ENCODE data around the genes C9orf85 and ZFAND5.

GRCh38 chr9:70601995-70602322, 187.5 kb upstream of the KLF9 start:
- RRBS = no CpG with 5 or more reads among the region's 1 CpG

DNA sequence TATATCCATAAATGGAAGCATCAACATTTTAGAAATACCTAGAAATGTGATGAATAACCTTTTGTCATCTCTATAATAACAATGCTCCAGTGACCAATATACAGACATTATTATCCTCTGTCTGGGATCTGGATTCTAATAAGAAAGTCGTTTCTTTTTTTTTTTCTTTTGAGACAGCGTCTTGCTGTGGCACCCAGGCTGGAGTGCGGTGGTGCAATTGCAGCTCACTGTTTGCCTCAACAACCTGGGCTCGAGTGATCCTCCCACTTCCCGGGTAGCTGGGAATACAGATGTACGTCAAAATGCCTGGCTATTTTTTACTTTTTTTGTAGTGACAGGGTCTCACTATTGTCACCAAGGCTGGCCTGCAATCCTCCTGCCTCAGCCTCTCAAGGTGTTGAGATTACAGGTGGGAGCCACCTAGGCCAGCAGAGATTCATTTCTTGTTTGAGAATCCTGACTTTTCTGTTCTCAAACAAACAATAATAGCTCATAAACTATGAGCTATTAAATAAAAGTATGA, 215.8 kb downstream of the TRPM3 start:
- RRBS = no CpG with 5 or more reads among the region's 6 CpGs

DNA sequence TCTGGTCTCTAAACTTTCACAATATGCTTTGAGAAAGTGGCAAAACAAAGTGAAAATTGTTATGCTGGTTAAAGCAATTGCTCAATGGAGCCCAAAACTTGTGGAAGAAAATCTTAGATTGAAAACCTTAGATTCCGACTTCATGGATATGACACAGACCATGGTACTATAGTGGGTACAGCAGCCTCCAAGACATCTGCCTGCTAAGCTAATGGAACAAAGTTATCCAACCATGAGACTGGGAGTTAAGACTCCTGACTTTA, 160.6 kb downstream of the CEMIP2 start:
- RRBS = no CpG with 5 or more reads among the region's 1 CpG

- RRBS = no CpG with 5 or more reads among the region's 7 CpGs
These were observed 27.1 kb upstream of the CEMIP2 start for GRCh38 chr9:71795283-71795974.

- RRBS = 1% methylated on average over 10 of the region's 37 CpGs
These were observed at the start of gene C9orf85 for GRCh38 chr9:71911376-71912243. Gene C9orf85 (plus strand): TSS chr9:71911639.

GRCh38 chr9:72154298-72155221, 5.3 kb downstream of the GDA start:
- RRBS = no CpG with 5 or more reads among the region's 7 CpGs

DNA sequence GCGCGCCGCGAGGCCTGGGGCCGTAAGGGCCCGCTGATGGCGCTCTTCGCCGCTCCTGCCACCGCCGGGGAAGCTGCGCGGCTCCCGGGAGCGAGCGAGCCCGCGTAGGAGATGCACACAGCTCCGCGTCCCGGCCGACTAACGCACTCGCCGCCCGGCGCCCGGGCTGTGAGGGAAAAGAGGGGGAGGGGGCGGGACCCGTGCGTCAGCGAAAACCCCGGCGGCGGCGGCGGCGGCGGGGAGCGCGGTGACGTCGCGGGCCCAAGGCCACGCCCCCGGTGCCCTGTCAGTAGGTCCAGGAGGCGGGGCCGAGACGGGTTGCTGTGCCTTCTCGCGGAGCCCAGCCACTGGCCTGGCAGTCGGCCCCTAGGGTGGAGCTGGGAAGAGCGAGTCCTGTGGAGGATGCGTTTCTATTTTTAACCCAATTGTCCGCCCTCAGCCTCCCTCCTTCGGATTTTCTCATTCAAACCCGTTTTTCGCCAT, at the start of gene ZFAND5:
TSS of gene ZFAND5 (minus strand) at position 143 of the 483 bp plus-strand sequence.
- RRBS = 2% methylated on average over 21 of the region's 58 CpGs

GRCh38 chr9:72526939-72528267, 6.0 kb downstream of the TMC1 start:
- RRBS = no CpG with 5 or more reads among the region's 24 CpGs

- RRBS = no CpG with 5 or more reads among the region's 3 CpGs
These were observed 94.8 kb downstream of the ALDH1A1 start for GRCh38 chr9:72857851-72858640.

DNA sequence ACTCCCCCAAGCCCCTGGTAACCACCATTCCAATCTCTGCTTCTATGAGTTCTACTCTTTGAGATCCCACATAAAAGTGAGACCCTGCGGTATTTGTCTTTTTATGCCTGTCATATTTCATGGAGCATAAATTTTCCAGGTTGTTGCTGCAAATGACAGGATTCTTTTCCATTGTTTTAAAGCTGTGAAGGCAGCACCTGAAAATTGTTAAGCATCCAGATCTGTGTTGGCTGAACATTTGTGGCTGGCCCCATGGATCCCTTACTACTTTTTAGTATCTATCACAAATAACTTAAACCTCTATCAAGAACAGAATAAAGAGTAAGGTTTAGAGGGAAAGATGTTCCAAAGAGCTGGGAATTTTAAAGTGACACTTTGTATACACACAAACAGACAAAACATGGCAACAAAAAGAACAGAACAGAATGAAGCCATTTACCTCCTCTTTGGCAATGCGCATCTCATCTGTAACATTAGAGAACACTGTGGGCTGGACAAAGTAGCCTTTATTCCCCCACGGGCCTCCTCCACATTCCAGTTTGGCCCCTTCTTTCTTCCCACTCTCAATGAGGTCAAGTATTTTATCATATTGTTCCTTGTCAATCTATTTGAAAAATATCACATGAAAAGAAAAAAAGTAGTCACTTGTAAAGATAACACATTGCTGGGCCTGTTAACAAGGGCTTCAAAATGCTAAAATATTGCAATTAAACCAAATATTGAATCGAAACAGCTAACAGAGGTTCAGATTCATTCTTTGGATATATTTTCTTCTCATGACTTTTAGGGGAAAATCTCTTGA, 41.1 kb downstream of the ALDH1A1 start:
- RRBS = no CpG with 5 or more reads among the region's 4 CpGs

- RRBS = no CpG with 5 or more reads among the region's 6 CpGs
These were observed 27.5 kb downstream of the ALDH1A1 start for GRCh38 chr9:72925314-72925837.

- RRBS = no CpG with 5 or more reads among the region's 1 CpG
These were observed 57.1 kb upstream of the ALDH1A1 start for GRCh38 chr9:73010048-73010286.

- RRBS = no CpG with 5 or more reads among the region's 4 CpGs
These were observed 90.6 kb upstream of the ANXA1 start for GRCh38 chr9:73061017-73061485.

DNA sequence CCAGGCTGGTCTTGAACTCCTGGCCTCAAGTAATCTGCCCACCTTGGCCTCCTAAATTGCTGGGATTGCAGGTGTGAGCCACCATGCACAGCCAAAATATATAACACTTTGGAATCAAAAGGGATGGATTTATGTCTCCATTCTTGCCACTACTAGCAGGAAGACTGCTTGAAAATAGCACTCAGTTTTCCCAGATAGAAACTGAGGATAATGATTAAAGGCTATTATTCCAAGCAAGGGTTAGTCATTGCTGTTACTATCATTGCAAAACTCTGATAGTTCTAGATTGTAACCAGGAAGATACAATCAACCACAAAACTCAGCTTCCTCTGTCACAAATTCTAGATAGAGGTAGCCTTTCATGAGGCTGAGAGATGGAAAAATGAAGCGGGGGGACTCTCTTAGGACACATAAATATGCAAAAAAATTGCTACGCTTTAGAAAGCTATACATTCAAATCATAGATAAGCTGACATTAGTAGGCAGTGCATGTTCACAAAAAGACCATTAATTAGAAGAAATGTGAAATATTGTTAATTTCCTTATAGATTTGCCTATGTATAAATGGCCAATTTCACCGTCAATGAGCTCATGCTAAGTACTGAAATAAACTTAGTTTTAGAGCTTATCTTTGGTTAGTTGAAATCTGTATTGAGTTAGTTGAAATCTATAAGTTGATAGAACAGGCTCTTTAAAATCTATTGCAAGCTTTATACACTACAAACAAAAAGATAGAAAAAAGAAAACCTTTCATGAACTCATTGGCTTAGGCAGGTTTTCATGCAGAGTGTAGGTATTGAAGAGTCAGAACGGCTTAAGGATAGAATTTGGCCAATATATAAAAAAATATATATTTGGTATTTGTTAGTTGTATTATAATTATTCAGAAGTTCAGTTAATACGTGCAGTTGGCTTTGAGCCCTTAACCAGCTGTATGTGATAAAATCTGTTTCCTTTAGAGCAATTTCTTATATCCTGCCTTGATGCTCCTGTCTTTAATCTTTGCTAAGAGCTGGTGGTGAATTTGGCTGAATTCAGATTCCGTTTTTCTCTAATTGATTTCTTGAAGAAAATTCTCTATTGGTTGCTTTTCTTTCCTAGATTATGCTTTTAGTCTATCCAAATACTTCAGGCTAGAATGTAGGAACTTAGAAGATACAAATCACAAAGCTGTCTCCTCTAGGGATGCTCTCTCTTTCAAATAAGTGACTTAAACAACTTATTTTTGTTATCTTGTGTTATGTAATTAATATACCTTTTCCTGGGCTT, 3.4 kb downstream of the ANXA1 start:
- RRBS = no CpG with 5 or more reads among the region's 6 CpGs

- RRBS = no CpG with 5 or more reads among the region's 7 CpGs
These were observed 137.0 kb downstream of the RFK start for GRCh38 chr9:76257128-76257757.

- RRBS = no CpG with 5 or more reads among the region's 6 CpGs
These were observed 87.7 kb downstream of the PRUNE2 start for GRCh38 chr9:76818062-76818846.

GRCh38 chr9:77751697-77752503, 103.8 kb upstream of the GNA14 start:
- RRBS = no CpG with 5 or more reads among the region's 7 CpGs

GRCh38 chr9:77944651-77945463, 86.8 kb downstream of the GNAQ start:
- RRBS = no CpG with 5 or more reads among the region's 7 CpGs

DNA sequence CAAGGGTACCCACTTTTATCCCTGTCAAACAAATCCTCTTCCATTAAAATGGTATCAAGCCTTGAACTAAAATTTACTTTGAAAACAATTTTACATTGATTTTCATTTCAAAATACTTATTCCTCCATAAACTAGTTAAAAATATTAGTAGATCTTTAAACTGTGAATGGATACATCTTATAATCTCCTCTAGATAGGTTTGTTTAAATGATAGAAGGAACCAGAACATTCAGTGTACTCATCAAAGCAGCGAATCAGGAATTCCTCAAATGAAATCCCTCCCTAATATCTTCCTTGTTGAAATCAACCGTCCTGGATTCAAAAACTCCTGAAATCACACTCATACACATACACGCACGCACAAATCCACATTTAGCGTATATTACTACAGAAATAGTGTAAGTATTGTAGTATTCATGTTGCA, 3.1 kb downstream of the GNAQ start:
- RRBS = no CpG with 5 or more reads among the region's 5 CpGs